ENCODE results near the genes KCNQ2, SRMS and TPD52L2.

GRCh38 chr20:63283797-63284088 is 9.2 kb upstream of the COL20A1 start:
- RAMPAGE, total RNA: no peak

- RAMPAGE, total RNA: no peak
Measured at GRCh38 chr20:63433598-63434188, 38.8 kb downstream of the KCNQ2 start.

- RAMPAGE, total RNA: no peak
Measured at GRCh38 chr20:63472129-63472882, at the start of gene KCNQ2. TSS of gene KCNQ2 (minus strand) at chr20:63472655.

DNA sequence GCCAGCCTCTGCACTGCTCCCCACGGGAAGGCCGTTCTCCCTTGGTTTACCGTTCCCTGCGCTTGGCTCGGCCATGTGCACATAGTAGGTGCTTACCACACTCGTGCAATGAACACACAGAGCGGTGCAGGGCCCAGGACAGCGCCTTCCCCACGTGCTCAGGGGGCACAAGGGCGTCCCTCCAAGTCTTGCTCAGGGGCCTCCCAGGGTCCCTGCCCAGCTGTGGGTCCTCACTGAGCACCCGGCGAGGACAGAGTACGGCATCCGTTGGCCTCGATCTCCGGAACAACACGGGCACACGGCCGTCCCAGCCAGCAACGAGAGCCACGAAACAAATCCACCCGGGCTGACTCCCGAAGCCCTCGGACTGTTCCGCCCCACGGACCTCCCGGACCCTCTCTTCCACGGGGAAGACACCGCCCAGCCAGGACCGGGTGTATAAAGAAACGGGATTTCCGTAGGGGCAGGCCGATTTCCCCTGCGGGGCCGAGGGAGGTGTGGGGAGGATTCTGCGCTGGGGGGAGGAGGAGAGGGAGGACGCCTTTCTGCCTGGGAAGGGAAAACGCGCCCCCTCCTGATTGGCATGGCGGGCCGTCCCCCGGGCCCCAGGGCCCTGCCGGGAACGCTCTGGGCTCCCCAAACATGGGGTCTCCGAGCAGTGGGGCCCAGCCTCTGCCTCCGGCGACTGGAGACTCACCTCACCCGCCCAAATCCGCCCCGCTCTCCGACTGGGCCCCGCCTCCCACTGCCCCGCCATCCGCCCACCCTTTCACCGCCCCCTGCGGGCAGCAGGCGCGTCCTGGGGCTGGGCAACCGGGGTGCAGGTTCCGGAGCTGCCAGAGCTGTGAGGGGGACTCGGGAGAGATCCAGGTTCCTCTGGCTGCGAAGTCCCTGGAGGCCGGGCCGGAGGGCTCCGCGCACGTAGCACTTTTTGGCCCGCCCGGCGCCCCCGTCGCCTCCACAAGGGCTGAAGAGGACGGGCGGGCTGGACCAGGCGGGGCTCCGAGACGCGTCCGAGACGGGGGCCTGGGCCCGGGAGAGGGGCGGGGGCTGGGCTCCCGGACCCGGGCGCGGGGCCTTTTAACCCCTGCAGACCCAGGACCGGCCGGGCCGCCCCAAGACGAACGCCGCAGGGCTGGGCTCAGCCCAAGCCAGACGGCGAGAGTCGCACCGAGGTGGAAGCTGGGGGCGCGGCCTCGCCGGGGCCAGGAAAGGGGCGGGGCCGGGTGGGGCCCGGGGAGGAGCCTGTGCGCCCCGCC is 685 bp upstream of the PPDPF start:
- RAMPAGE, total RNA: no peak

DNA sequence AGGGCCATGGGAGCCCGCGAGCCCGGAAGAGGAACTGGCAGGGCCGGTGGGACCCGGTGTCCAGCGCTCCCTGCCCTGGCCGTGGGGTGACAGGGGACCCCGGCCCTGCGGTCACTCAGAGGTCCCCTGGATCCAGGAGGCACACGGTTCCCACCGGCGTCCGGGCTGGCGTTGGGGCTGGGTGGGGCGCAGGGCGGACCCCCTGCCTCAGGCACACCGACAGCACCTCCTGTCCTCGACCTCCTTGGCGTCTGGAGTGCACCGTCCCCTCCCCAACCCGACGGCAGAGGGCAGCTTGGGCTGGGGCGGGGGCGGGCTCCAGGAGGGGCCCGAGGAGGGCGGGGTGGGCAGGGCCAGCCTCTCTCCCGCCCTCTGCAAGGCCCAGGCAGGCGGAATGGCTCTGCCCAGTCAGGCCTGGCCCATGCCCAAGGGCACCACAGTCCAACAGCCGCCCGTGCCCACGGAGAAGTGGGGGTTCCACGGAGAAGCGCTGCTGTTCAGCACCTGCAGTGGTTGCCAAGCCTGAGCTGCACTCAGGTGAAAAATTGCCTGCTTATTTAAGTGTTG is at the start of gene SRMS:
TSS of gene SRMS (minus strand) at position 260 of the 567 bp plus-strand sequence.
- RAMPAGE, total RNA: no peak

DNA sequence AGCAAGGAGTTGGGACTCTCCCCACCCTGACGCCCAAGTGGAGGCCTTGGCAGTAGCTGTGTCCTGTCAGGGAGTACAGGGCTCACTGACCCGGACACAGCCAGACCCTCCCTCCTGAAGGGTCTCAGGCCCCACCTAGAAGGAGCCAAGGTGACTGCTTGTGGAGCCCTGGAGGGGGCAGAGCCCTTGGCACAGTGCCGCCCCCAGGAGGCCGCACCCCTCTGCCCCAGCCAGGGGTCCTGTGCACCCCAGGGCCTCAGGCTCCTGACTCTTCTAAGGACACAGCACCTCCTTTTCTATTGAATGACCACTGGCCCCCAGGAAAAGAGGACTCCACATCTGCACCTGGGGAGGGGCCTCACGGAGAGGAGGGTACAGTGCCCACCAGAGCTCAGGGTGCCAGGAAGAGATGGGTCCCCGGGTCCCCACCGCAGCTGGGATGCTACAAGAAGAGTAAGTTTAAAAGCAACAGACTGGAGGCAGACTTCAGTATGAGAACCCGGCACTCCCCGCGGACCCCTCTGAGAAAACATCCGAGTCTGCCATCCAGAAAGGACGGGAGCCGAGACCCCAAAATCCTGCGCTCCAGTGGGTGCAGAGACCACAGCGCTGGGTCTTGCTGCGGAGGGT is 567 bp downstream of the HELZ2 start:
- RAMPAGE, total RNA: no peak

GRCh38 chr20:63577169-63577722 is 3.2 kb upstream of the HELZ2 start:
- RAMPAGE, total RNA: no peak

DNA sequence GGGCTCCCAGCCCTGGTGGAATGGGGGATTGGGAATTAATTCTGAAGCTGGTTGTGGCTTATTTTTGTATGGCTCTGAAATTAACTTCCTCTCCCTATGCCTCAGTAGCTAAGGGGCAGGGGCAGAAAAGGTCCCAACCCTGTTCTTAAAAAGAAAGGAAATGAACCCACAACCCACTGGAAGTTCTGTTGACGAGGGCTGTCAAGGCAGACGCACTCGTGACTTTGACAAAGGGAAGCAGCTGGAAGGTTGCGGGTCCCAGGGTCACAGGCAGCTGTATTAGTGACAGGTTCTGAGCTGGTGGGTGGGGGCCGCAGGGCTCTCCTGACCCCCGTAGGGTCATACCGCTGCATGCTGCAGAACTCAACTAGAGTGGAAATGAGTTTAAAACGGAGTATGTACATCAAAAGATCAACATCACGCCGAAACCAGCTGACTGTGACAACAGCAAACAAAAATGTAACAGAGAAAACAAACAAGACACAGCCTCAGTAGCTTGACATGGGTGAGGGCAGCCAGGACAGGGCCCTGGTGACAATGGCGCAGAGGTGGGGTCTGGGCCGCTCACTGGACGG is 14.1 kb upstream of the HELZ2 start:
- RAMPAGE, total RNA: no peak

GRCh38 chr20:63599086-63600188 is 25.4 kb upstream of the HELZ2 start:
- RAMPAGE, total RNA: no peak

GRCh38 chr20:63625631-63626422 is 1.1 kb downstream of the GMEB2 start:
- RAMPAGE, total RNA: no peak

DNA sequence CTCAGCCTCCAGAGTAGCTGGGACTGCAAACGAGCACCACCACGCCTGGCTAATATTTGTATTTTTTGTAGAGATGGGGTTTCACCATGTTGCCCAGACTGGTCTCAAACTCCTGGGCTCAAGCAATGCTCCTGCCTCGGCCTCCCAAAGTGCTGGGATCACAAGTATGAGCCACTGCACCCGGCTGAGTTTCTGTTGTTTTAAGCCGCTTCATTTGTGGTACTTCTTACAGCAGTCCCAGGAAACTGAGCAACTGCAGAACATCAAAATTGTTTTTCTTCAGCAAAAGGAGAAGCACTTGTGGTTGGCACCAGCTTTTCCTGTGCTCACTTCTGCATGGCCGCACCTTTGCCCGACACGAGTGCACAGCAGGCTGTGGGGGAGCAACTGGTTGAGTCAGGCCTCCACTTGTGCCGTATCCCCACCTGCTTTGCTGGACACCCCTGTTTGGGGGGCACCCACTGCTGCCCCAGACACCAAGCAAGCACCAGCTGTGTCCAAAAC is 8.4 kb upstream of the GMEB2 start:
- RAMPAGE, total RNA: no peak

- RAMPAGE, total RNA: no peak
Measured at GRCh38 chr20:63697059-63697499, 627 bp downstream of the TNFRSF6B start.

DNA sequence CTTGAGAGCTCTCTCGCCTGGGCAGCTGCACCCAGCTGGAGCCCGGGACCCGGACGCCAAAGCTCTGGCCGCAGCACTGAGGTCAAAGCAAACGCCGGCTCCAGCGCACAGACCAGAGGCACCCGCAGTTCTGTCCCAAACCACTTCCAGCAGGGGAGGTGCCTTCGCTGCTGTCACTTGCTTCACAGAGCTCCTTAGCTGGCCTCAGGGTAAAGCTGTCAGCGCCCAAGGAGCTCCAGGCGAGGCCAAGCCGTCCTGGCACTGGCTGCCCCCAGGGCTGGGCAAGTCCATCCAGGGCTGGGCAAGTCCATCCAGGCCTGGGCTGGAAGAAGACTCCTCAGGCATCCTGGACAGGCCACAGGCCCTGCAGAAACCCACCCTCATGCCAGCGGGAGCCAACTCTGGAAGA is 28.0 kb downstream of the SLC2A4RG start:
- RAMPAGE, total RNA: no peak

DNA sequence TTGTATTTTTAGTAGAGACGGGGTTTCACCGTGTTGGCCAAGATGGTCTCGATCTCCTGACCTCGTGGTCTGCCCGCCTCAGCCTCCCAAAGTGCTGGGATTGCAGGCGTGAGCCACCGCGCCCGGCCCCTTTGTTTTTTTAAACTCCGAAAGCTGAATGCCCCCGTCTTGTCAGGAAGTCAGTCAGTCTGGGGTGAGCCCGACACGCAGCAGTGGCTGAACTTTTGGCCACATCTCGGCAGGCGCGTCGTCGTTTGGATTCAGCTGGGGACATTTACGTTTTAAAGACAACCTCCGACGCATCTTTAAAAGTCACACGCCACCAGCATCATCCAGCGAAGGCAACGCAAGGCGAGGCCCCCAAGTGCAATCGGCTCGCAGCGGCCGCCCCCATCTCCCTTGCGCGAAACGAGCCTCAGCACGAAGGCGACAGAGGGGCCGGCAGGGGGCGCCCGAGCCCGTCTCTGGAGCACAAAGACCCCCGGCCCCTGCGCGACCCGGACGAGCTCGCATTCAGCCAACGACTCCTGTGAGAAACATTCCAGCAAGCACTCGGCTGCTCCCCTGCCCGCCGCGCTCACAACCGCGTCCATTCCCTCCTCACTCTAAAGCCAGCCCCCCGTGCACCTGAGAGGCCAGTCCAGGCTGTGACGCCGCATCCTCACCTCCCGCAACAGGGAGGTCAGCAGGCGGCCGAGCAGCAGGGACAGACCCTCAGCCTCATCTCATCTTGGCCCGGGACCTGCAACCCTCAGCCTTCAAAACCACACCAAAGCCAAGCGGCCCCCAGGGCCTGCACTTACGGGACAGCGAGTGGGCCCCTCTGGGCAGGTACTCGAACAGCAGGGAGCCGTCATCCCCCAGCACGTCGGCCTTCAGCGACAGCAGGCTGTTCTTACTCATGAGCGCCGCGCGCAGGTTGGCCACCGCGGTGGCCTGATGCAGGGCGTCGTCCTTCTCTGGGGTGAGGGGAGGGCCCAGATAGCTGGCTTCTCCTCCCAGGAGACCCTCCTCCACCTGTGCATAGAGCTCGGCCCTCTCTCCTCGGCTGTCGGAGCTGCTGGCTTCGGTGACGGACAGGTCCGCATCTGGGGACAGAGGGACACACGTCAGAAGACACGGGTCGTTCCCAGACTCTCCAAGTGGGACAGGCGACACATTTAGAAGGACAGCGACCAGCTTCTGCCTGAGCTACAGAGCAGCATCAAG is 35.7 kb downstream of the SLC2A4RG start:
- RAMPAGE, total RNA: no peak

GRCh38 chr20:63853863-63854732 is 7.2 kb upstream of the ABHD16B start:
- RAMPAGE, total RNA: no peak

- RAMPAGE, total RNA: start-site peak on the plus strand at chr20:63865249-63865329, 47 and 189 reads in 2 replicates
Measured at GRCh38 chr20:63864794-63865748, at the start of gene TPD52L2. TSS of gene TPD52L2 (plus strand) at chr20:63865270.

DNA sequence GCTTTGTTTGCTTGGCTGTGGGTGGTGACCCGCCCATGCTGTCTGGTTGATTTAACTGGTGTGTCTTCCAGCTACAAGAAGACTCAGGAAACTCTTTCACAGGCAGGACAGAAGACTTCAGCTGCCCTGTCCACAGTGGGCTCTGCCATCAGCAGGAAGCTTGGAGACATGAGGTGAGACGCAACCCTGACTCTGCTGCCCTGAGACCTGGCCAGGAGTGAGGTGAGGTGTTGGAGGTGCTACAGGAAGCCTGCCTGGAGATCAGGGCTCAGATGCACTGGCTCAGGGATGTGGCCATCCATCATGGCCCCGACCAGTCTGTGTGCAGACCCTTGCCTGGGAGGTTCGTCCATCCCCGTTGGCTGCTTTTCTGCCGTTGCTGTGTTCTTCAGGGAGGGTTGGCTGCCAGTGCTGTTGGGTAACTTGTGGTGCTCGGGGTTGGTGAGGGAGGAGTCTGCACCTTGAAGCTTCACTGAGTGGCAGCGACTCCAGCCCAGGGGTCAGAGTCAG is 12.2 kb upstream of the DNAJC5 start:
- RAMPAGE, total RNA: no peak

GRCh38 chr20:63888852-63889905 is 5.7 kb upstream of the DNAJC5 start:
- RAMPAGE, total RNA: no peak

GRCh38 chr20:63954568-63955061 is 1.6 kb downstream of the UCKL1 start:
- RAMPAGE, total RNA: no peak

DNA sequence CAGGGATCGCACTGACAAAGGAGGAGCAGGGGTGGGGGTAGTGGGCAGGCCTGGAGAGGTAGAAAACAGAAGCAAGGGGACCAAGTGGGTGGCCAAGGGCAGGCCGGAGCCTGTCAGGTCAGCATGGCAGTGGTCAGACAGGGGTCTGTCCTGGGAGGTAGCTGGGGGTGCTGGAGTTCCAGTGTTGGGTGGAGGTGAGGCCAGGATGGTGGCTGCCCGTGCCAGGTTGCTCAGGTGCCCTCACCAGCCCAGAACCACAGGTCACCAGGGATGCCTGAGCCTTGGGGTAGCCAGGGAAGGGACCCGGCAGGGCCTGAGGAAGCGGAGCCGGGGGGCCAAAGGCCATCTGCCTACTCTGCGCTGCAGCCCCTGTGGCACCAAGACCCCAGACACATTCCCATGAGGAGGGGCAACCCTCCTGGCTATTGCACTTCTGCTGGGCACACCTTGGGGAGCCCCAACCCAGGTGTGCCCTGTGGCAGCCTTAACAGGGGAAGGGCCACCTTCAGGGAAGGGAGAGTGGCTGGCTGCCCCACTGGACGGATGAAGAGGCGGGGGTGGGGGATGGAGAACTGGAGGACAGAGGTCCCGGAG is 3.1 kb upstream of the UCKL1 start:
- RAMPAGE, total RNA: no peak

All from foreskin keratinocyte (primary cell).